Gastroesophageal sphincter (tissue), 4 donors: ENCODE results near the gene MINDY2.

- PRO-cap = no peak
- RAMPAGE, long total RNA, 4 experiments = no peak in any of the 4 experiments
These were observed 32.2 kb upstream of the TCF12 start for GRCh38 chr15:56886318-56886517.

DNA sequence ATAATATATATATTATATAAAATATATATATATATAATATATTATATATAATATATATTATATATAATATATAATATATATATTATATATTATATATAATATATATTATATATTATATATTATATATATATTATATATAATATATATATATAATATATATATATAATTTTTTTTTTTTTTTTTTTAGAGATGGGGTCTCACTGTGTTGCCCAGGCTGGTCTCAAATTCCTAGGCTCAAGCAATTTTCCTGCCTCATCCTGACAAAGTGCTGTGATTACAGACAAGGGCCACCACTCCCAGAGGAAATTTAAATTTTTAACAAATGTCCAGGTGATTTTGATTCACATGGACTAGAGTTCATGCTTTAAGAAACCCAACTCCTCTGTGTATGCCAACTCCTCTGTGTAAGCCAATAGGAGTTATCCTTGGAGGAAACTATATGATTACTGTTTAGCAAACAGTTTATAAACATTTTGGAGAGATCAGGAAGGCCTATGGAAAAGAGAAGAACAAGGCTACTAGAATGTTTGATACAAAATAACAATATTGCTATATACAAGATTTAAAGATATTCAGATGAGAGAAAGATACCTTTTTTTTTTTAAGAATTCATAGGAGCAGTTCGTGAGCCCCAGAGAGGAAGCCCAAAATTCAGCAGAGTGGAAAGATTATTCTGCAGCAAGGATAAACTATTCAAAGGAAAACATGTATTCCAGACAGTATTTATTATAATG is 205.5 kb upstream of the CGNL1 start:
- PRO-cap = no peak
- RAMPAGE, long total RNA, 4 experiments = start-site peak on the plus strand in 1 of 4 experiments, centred at position 300 of the sequence, 7 reads per replicate

GRCh38 chr15:57286399-57287051 is 89.8 kb upstream of the CGNL1 start:
- PRO-cap = no peak
- RAMPAGE, long total RNA, 4 experiments = no peak in any of the 4 experiments

GRCh38 chr15:57306712-57307346 is 69.5 kb upstream of the CGNL1 start:
- PRO-cap = no peak
- RAMPAGE, long total RNA, 4 experiments = no peak in any of the 4 experiments

GRCh38 chr15:57388214-57388895 is 12.1 kb downstream of the CGNL1 start:
- PRO-cap = no peak
- RAMPAGE, long total RNA, 4 experiments = no peak in any of the 4 experiments

GRCh38 chr15:57428131-57428764 is 51.9 kb downstream of the CGNL1 start:
- PRO-cap = no peak
- RAMPAGE, long total RNA, 4 experiments = no peak in any of the 4 experiments

- PRO-cap = no peak
- RAMPAGE, long total RNA, 4 experiments = no peak in any of the 4 experiments
These were observed 85.4 kb downstream of the CGNL1 start for GRCh38 chr15:57461628-57462133.

DNA sequence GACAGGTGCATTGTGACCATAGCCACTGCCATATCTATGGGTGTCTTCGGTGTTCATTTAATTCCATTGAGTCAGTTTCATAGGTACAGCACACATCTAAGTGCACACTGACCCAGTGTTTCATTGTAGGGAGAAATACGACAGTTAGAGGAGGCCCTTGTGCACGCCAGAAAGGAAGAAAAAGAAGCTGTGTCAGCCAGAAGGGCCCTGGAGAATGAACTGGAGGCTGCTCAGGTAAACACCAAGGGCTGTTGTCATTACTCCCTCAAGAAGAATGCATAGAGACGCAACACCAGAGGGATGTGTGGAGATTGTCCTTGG is 73.5 kb upstream of the MYZAP start:
- PRO-cap = no peak
- RAMPAGE, long total RNA, 4 experiments = no peak in any of the 4 experiments

GRCh38 chr15:57615316-57615860 is 23.7 kb downstream of the MYZAP start:
- PRO-cap = no peak
- RAMPAGE, long total RNA, 4 experiments = no peak in any of the 4 experiments

DNA sequence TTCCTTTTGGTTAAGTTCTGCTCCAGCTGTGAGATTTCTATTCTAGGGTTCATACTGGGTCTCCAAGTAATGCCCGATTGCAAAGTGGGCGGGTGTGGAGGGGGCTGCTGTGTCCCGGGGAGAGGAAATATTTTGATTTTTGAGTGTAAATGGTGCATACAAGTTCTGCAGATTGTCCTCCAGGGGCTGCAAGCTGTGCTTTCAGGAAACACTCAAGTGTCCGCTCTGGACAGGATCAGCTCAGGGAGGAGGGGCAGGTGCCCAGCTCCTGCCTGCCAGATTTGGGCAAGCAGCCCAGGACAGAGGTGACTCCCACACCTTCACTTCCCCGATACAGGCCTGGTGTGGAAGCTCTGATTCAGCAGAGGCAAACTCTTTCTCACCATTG is 142.8 kb downstream of the ALDH1A2 start:
- PRO-cap = no peak
- RAMPAGE, long total RNA, 4 experiments = no peak in any of the 4 experiments

GRCh38 chr15:57952223-57952944 is 113.1 kb downstream of the ALDH1A2 start:
- PRO-cap = no peak
- RAMPAGE, long total RNA, 4 experiments = no peak in any of the 4 experiments

DNA sequence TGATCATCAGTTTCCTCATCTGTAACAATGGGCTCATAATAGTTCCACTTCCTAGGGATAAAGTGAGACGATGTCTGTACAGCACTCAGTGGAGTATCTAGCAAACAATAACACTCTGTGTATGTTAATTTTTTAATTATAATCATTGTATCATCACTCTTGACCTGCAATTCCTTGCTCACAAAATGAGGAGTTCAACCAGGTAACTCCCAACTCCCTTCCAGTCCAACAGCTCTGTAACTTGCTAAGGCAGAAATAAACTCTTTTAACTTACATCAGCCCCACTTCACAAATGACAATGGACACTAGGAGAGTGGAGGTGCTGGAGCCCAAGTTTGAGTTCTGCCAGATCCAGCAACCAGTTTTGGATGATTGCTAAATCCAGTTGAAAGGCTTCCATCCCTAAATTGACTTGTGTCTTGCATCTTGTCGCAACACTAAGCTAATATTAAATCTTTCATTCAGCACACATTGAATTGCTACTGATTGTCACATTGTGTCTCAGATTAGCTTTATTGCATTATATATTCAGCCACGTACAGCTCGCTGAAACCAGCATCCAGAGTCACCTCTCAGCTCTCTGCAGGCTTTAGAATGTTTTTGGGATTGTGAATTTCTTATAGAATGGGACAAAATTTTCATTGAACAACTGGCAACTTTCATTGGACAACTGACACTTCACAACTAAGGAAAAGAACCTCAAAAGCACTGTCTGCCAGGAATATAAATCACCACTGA is 41.7 kb upstream of the LIPC start:
- PRO-cap = no peak
- RAMPAGE, long total RNA, 4 experiments = no peak in any of the 4 experiments

DNA sequence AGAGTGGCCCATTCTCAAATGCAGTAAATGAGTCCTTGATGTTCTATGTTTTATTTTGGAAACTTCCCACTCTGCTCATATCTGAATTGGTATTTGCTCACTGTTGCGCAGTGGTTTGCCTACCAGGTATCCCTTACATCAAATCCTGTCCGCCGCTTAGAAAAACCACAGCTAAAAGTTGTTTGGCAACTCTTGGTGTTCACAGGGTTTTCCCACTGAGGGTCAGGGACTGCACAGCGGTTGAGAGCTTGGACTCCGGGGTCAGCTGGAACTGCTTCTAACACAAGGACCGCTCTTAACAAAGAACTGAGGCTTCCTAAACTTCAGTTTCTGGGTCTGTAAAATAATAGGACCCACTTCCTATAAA is 35.8 kb downstream of the LIPC start:
- PRO-cap = no peak
- RAMPAGE, long total RNA, 4 experiments = no peak in any of the 4 experiments

GRCh38 chr15:58472709-58473678 is 41.2 kb downstream of the LIPC start:
- PRO-cap = no peak
- RAMPAGE, long total RNA, 4 experiments = no peak in any of the 4 experiments

DNA sequence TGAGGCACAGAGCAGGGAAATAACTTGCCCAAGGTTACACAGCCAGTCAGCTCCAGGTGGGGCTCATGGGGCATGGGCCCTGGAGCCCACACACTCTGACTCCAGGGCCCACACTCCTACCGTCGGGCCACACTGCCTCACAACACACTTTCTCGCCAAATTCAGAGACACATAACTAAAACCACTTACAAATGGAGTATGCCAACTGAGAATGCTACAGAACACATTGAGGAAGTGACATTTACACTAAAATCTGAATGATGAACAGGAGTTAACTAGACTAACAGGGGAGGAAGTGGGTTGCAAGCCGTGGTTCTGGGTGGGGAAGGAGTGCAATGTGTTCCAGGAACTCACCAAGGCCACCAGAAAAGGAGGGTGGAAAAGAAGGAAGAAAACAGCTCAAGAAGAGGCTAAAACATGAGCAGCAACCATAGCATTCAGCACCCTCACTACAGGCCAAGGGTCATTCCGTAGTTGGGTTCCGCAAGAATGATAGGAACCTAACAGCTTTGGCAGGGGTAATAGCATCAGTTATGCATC is 52.9 kb downstream of the LIPC start:
- PRO-cap = no peak
- RAMPAGE, long total RNA, 4 experiments = no peak in any of the 4 experiments

DNA sequence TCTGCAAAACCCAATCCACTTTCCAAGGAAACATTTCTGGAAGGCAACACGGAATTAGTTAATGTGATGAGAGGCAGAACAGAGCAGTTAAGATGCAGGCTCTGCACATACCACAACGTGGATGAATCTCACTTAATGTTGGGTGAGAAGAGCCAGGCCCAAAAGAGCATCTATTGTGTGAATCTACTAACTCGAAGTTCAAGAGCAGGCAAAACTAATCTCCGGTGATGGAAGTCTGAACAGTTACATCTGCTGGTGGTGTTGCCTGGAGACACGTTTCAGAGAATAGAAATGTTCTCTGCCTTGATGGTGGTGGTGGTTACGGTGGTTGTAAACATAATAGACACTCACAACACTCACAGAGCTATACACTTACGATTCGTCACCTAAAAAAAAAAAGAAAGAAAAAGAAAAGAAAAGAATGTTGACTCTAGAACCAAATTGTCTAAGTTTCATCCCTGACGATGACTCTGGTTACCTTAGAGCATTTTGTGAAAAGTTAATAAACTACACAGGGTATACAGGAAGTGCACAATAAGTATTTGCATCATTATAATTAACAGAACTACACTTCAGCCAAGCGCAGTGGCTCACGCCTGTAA is 86.9 kb downstream of the LIPC start:
- PRO-cap = no peak
- RAMPAGE, long total RNA, 4 experiments = no peak in any of the 4 experiments

- PRO-cap = no peak
- RAMPAGE, long total RNA, 4 experiments = no peak in any of the 4 experiments
These were observed 142.8 kb downstream of the LIPC start for GRCh38 chr15:58574458-58575110.

DNA sequence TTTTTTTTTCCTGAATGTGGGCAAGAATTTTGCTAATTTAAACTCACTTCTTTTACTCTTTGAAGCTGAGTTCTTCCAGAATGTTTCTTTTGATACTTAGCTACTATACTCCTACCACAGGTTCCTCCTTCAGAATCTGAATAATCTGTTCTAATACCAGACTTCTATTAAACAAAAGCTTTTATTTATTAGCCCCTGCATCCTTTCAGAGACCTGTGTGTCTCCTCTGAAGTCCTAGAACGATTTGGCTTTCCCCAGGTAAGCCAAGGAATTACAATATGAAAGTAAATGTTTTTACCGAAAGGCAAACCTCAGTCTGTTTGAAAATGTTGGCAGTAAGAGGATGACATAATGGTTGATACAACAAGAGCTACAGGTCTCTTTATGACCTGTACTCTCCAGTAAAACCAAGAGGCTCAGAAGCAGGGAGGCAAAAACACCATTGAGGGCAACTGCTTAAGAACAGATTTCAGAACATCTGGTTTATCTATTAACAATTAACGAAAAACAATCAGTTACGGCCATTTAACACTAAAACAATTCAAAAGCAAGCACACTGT is 107.9 kb downstream of the ADAM10 start:
- PRO-cap = no peak
- RAMPAGE, long total RNA, 4 experiments = no peak in any of the 4 experiments

DNA sequence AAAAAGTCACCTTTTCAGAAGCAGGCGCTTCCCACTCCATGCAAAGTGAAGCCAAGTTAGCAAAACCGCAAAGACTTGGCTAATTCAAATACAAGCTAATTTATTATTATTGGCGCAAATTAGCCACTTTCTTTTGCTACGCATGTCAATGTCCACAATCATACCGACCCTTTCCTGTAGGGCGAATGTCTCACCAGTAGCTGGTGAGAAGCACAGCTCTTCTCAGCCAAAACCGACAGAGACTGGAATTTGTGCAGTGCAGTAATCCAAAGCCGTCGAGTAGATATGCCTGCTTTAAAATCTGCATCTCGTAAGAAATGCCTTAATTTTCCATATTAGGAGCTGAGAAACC is 657 bp upstream of the MINDY2 start:
- PRO-cap = bidirectional peak, plus-strand start at position 229 of the sequence, minus-strand start at position 287 of the sequence
- RAMPAGE, long total RNA, 4 experiments = no peak in any of the 4 experiments

- PRO-cap = bidirectional peak, plus-strand start at chr15:58771194, minus-strand start at chr15:58770968; bidirectional peak, plus-strand start at chr15:58771638, minus-strand start at chr15:58771705; bidirectional peak, plus-strand start at chr15:58771757, minus-strand start at chr15:58771751
- RAMPAGE, long total RNA, 4 experiments = start-site peak on the plus strand in 3 of 4 experiments, at chr15:58771282-58771325 at its widest, 27 to 145 reads per replicate
These were observed at the start of gene MINDY2 for GRCh38 chr15:58771061-58771929. MINDY2 (plus strand) TSS chr15:58771302.